Adrenal gland (tissue), 7 donors: ENCODE data around the genes CHRNA4, ABHD16B, TPD52L2 and UCKL1.

DNA sequence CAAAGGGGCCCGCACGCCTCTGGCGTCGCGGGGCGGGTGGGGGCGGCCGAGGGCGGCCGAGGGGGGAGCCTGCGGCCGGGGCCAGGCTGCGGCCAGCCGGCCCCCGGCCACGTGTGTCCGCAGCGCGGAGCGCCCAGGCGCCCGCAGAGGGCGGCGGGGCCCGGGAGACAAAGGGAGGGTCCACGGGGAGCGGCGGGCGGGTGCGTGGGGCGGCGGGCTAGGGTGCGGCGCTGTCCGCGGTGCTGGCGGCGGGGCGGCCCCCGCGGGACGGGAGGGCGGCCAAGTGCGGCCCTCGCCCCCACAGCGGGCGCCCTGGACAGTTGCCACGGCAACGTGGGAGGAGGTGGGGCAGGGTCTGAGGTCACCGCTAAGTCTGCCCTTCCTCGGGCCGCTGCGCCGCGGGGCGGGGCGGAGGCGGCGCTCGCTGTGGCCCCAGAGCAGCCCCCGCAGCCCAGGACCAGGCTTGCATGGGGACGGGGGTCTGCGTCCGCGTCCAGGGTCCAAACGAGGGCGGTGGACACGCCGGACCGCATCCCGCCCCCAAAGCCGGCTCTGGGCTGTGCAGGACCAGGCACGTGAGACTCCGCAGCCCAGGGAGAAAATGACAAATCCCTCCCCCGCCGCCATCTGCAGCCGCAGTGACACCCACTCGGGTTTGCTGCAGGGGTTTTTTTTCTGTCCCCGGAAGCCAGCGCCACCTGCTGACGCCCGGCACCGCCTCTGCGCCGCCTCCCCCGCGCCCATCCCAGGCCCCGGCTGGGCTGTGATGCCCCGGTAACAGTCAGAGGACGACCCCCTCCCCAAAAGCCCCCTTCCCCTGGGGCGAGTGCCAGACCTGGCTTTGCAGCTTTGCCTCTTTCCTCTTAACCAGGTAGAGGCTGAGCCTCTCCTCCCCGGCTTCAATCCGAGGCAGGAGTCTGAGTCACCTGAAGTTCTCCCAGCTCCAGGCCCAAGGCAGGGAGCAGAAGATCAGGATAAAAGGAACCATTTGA is 36.9 kb downstream of the YTHDF1 start:
- PRO-cap, 3 experiments = no peak in any of the 3 experiments
- RAMPAGE, long total RNA, 4 experiments = no peak in any of the 4 experiments
- RRBS = 3% methylated on average over 25 of the region's 93 CpGs

DNA sequence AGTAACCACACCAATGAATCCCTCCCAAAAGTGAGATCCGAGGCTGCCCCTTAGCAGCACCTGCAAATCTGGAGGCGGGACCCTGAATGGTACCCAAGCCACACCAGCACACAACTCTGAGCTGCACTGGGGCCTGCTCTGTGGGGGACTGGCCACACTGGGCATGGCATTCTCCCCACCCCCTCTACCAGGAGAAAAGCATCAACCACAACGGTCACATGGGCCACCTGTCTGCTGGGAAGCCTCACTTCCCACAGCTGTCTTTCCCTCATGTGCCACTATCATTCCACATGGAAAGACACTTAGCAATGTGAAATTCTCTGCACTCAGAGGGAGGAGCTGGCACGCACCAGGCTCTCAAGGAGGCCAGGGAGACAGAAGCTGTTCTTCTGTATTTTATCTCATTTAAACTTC is 19.2 kb downstream of the YTHDF1 start:
- PRO-cap, 3 experiments = no peak in any of the 3 experiments
- RAMPAGE, long total RNA, 4 experiments = no peak in any of the 4 experiments
- RRBS = no CpG with 5 or more reads among the region's 4 CpGs

DNA sequence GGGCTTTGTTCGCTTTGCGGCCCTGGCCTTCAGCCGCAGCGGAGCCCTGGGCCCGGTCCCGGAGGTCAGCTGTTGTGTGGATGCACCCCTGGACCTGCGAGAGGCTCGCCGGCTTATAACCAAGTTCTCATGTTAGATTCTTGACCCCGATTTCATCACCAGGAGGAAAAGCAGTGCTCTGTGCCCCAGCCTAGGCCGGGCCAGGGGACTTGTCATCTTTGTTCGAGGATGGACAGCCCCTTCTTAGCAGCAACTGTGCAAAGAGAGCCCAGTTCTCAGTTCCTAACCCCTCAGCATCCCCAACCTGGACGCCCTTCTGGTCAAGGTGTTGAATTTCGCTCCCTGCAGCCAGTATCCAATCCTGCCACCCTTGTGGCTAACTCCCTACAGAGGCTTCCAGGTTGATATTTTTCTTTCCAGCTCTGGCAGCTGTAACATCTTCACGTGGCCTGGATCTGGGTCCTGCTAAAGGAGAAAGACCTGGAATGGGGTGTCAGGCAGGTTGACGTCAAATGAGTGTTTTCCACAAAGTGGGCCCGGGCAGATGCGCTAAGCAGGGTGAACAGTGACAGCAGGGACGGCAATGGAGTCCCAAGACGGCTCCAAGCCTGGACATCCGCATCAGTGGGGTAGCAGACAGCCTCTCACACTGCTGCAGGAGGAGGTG is 843 bp upstream of the YTHDF1 start:
- PRO-cap, 3 experiments = no peak in any of the 3 experiments
- RAMPAGE, long total RNA, 4 experiments = no peak in any of the 4 experiments
- RRBS = 8% methylated on average over 5 of the region's 21 CpGs

DNA sequence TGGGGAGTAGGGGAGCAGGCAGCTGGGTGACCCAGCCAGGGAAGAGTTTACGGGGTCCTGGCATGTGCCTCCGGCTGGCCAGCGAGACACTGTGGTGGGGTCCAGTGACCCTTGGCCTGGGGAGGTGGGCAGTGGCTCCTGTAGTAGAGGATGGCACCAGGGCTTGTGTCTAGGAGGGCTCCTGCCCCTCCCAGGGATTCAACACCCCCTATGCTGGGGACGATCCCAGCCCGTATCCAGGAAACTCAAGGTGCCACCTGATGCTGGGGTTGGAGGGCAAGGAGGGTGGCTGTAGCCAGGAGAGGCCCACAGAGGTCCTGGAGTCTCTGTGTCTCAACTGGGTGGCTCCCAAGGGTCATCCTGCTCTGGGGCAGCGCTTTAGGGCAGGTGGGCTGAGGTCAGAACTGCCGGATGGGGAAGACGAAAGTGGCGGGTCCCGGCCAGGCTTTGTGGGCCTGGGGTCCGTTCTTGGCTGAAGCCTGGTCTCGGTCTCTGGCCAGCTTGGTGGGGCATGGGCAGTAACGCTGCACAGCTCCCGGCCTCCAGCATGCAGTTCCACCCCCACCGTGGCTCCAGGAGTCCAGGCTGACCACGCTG is 2.9 kb upstream of the COL20A1 start:
- PRO-cap, 3 experiments = no peak in any of the 3 experiments
- RAMPAGE, long total RNA, 4 experiments = no peak in any of the 4 experiments
- RRBS = 15% methylated on average over 3 of the region's 16 CpGs

GRCh38 chr20:63335753-63336203 is 25.4 kb downstream of the CHRNA4 start:
- PRO-cap, 3 experiments = no peak in any of the 3 experiments
- RAMPAGE, long total RNA, 4 experiments = no peak in any of the 4 experiments
- RRBS = no CpG with 5 or more reads among the region's 11 CpGs

- PRO-cap, 3 experiments = no peak in any of the 3 experiments
- RAMPAGE, long total RNA, 4 experiments = no peak in any of the 4 experiments
- RRBS = 5% methylated on average over 32 of the region's 50 CpGs
Measured at GRCh38 chr20:63361219-63361766, at the start of gene CHRNA4. TSS of gene CHRNA4 (minus strand) at chr20:63361349.

DNA sequence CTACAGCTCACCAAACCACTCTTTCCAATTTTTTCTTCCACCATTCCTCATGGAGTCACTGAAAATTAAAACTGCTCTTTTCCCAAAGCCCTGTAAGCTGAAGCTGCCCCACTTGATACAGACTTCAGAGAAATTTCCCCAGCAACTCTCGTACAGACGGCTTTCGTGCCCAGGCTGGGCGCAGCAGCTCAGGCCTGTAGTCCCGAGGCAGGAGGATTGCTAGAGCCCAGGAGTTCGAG is 6.5 kb downstream of the PPDPF start:
- PRO-cap, 3 experiments = no peak in any of the 3 experiments
- RAMPAGE, long total RNA, 4 experiments = no peak in any of the 4 experiments
- RRBS = no CpG with 5 or more reads among the region's 6 CpGs

GRCh38 chr20:63552329-63553554 is 1.2 kb upstream of the FNDC11 start:
- PRO-cap, 3 experiments = no peak in any of the 3 experiments
- RAMPAGE, long total RNA, 4 experiments = no peak in any of the 4 experiments
- RRBS = 55% methylated on average over 5 of the region's 27 CpGs

DNA sequence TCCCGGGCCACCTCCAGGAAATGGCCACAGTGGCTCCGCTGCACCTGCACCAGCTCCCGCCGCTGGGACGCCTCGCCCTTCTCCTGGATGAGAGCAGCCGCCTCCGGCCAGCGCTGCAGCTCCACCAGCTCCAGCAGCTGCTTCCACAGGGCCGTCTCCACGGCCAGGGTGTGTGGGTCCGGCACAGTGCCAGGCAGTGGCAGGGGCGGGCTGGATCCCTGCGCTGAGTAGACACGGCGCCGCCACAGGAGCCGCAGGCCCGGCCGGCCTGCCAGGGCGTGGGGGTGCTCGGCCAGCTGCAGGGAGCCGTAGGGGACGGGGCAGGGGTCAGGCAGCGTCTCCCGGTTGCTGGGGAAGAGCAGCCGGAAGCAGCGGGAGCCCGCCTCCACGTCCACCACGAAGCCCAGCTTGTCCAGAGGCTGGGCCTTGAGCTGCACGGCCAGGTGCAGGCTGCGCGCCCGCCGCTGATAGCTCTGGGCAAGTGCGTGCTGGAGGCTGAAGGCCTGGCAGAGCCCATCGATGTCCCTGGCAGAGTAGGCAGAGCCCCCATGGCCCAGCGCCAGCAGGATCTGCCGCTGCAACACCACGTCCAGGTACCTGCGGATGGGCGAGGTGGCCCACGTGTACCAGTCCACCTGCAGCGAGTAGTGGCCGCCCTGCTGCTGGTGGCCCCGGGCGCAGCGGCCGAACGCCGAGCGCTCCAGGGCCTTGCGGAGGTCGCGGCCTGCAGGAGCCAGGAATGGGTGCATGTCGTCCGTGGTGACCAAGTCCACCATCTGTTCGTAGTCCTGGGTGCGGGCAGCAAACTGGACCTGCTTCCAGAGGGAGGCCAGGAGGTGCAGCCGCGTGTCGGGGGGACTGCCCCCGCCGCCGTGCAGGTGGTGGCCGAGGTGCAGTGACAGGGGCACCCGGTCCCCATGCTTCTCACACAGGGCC is 9.5 kb downstream of the FNDC11 start:
- PRO-cap, 3 experiments = no peak in any of the 3 experiments
- RAMPAGE, long total RNA, 4 experiments = no peak in any of the 4 experiments
- RRBS = 93% methylated on average over 18 of the region's 68 CpGs

- PRO-cap, 3 experiments = no peak in any of the 3 experiments
- RAMPAGE, long total RNA, 4 experiments = no peak in any of the 4 experiments
- RRBS = no CpG with 5 or more reads among the region's 23 CpGs
Measured at GRCh38 chr20:63582941-63583562, 9.0 kb upstream of the HELZ2 start.

DNA sequence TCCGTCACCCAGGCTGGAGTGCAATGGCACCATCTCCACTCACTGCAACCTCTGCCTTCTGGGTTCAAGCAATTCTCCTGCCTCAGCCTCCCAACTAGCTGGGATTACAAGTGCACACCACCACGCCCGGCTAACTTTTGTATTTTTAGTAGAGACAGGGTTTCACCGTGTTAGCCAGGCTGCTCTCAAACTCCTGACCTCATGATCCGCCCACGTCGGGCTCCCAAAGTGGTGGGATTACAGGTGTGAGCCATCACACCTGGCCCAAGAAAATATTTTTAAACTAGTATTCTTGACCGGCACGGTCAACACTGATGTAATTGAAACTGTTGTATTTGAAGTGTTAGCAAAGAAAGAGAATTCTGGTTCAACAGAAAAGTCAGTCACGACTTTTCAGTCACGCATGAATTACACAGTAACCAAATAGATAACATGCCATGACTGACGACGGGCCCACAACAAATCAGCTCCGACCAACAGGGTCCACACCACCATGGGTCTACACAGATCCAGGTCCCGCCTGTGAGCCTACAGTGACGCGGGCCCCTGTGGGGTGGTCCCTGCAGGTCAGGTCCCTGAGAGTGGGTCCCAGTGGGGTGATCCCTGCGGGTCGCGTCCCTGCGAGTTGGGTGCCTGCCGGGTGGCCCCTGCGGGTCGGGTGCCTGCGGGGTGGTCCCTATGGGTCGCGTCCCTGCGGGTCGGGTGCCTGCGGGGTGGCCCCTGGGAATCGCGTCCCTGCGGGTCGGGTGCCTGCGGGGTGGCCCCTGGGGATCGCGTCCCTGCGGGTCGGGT is 1.1 kb downstream of the GMEB2 start:
- PRO-cap, 3 experiments = peak in 3 of 3 experiments; most common plus-strand start position 458 of the sequence (in 3)
- RAMPAGE, long total RNA, 4 experiments = no peak in any of the 4 experiments
- RRBS = no CpG with 5 or more reads among the region's 39 CpGs

GRCh38 chr20:63689398-63690683 is 6.6 kb upstream of the TNFRSF6B start:
- PRO-cap, 3 experiments = no peak in any of the 3 experiments
- RAMPAGE, long total RNA, 4 experiments = no peak in any of the 4 experiments
- RRBS = 91% methylated on average over 15 of the region's 68 CpGs

- PRO-cap, 3 experiments = no peak in any of the 3 experiments
- RAMPAGE, long total RNA, 4 experiments = no peak in any of the 4 experiments
- RRBS = no CpG with 5 or more reads among the region's 25 CpGs
Measured at GRCh38 chr20:63752751-63753291, 13.2 kb downstream of the SLC2A4RG start.

DNA sequence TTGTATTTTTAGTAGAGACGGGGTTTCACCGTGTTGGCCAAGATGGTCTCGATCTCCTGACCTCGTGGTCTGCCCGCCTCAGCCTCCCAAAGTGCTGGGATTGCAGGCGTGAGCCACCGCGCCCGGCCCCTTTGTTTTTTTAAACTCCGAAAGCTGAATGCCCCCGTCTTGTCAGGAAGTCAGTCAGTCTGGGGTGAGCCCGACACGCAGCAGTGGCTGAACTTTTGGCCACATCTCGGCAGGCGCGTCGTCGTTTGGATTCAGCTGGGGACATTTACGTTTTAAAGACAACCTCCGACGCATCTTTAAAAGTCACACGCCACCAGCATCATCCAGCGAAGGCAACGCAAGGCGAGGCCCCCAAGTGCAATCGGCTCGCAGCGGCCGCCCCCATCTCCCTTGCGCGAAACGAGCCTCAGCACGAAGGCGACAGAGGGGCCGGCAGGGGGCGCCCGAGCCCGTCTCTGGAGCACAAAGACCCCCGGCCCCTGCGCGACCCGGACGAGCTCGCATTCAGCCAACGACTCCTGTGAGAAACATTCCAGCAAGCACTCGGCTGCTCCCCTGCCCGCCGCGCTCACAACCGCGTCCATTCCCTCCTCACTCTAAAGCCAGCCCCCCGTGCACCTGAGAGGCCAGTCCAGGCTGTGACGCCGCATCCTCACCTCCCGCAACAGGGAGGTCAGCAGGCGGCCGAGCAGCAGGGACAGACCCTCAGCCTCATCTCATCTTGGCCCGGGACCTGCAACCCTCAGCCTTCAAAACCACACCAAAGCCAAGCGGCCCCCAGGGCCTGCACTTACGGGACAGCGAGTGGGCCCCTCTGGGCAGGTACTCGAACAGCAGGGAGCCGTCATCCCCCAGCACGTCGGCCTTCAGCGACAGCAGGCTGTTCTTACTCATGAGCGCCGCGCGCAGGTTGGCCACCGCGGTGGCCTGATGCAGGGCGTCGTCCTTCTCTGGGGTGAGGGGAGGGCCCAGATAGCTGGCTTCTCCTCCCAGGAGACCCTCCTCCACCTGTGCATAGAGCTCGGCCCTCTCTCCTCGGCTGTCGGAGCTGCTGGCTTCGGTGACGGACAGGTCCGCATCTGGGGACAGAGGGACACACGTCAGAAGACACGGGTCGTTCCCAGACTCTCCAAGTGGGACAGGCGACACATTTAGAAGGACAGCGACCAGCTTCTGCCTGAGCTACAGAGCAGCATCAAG is 35.7 kb downstream of the SLC2A4RG start:
- PRO-cap, 3 experiments = no peak in any of the 3 experiments
- RAMPAGE, long total RNA, 4 experiments = no peak in any of the 4 experiments
- RRBS = 7% methylated on average over 5 of the region's 85 CpGs

GRCh38 chr20:63857955-63858343 is 3.3 kb upstream of the ABHD16B start:
- PRO-cap, 3 experiments = no peak in any of the 3 experiments
- RAMPAGE, long total RNA, 4 experiments = no peak in any of the 4 experiments
- RRBS = no CpG with 5 or more reads among the region's 9 CpGs

DNA sequence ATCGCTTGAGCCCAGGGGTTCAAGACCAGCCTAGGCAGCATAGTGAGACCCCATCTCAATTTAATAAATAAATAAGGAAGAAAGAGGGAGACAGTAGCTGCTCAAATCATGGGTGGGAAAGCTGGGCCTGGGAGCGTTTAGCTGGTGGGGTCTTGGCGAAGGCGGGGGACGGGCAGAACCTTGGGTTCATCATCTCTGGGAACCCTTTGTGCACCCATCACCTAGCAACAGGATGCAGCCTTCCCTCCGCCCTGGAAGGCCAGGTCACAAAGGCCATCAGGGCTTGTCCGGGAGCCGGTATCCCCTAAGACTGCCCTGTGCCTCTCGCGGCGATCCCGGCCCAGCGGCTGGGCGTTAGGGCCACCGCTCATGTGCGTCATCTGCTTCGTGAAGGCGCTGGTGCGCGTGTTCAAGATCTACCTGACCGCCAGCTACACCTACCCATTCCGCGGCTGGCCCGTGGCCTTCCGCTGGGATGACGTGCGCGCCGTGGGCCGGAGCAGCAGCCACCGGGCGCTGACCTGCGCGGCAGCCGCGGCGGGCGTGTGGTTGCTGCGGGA is at the start of gene ABHD16B:
ABHD16B (plus strand) TSS at position 327 of the 560 bp plus-strand sequence.
- PRO-cap, 3 experiments = no peak in any of the 3 experiments
- RAMPAGE, long total RNA, 4 experiments = no peak in any of the 4 experiments
- RRBS = no CpG with 5 or more reads among the region's 39 CpGs

GRCh38 chr20:63864794-63865748 is at the start of gene TPD52L2:
TSS of gene TPD52L2 (plus strand) at chr20:63865270.
- PRO-cap, 3 experiments = peak in 3 of 3 experiments; most common plus-strand start chr20:63865329 (in 3); most common minus-strand start chr20:63865029 (in 1)
- RAMPAGE, long total RNA, 4 experiments = start-site peak on the plus strand in 3 of 4 experiments, at chr20:63865232-63865343 at its widest, 208 to 644 reads per replicate
- RRBS = 1% methylated on average over 35 of the region's 87 CpGs

- PRO-cap, 3 experiments = no peak in any of the 3 experiments
- RAMPAGE, long total RNA, 4 experiments = no peak in any of the 4 experiments
- RRBS = no CpG with 5 or more reads among the region's 13 CpGs
Measured at GRCh38 chr20:63926085-63926700, 30.0 kb downstream of the UCKL1 start.

DNA sequence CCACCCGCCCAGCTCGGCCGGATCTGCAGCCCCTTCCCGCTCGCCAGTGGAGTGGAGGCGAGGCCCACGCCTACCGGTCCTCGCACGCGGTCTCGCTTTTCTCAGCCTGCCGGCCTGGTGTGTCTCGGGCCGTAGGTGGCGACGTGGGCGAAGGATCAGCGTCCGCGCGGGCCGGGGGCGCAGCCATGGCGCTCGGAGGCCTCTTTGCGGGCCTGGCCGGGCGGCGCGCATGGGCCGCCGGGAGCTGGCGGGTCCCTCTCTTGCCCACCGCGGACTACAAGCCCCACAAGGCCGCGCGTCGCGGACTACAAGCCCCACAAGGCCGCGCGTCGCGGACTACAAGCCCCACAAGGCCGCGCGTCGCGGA is at the start of gene UCKL1:
UCKL1 (minus strand) TSS at position 231 of the 367 bp plus-strand sequence.
- PRO-cap, 3 experiments = peak in 3 of 3 experiments; most common minus-strand start position 206 of the sequence (in 3)
- RAMPAGE, long total RNA, 4 experiments = start-site peak on the minus strand in 4 of 4 experiments, centred at positions 205 to 223 of the sequence, 21 to 773 reads per replicate
- RRBS = 1% methylated on average over 24 of the region's 51 CpGs

GRCh38 chr20:63956553-63957646 is 684 bp upstream of the UCKL1 start:
- PRO-cap, 3 experiments = peak in 3 of 3 experiments; most common plus-strand start chr20:63956745 (in 2); most common minus-strand start chr20:63957406 (in 3)
- RAMPAGE, long total RNA, 4 experiments = no peak in any of the 4 experiments
- RRBS = 3% methylated on average over 14 of the region's 57 CpGs